Lower leg skin (tissue), 2 donors: ENCODE measurements around the genes MLNR and KCNRG.

- PRO-cap, result no peak
- RAMPAGE, long total RNA, 2 experiments, result no peak in any of the 2 experiments
Measured at GRCh38 chr13:48359927-48360484, 52.9 kb downstream of the LPAR6 start.

DNA sequence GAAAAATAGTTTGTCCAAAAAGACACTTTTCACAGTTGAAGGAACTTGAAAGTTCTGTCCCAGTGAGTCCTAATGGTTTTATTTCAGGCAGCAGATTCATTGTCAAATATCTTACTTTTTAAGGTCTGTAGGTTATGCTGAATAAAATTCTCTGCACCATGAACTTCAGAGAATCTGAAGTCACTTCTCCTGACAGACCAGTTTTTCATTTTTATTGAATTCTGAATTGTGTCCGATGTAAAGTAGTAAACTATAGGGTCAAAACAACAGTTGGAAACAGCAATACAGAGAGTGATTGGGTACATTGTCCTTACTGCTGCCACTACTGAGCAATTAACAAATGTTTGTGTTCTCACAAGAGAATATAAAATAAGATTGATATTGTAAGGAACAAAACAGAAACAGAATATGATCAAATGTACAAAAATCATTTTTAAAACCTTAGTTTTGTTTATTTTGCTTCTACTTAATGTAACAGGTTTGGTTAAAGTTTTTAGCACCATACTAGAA is 1.6 kb downstream of the LPAR6 start:
- PRO-cap, result no peak
- RAMPAGE, long total RNA, 2 experiments, result no peak in any of the 2 experiments

DNA sequence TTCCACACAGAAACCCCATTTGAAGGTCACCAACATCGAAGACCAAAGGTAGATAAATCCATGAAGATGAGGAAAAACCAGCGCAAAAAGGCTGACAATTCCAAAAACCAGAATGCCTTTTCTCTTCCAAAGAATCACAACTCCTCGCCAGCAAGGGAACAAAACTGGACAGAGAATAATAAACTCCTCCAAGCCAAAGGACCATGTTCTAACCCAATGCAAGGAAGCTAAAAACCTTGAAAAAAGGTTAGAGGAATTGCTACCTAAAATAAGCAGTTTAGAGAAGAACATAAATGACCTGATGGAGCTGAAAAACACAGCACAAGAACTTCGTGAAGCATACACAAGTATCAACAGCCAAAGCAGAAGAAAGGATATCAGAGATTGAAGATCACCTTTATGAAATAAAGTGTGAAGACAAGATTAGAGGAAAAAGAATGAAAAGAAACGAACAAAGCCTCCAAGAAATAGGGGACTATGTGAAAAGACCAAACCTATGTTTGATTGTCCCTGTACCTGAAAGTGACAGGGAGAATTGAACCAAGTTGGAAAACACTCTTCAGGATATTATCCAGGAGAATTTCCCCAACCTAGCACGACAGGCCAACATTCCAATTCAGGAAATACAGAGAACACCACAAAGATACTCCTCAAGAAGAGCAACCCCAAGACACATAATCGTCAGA is 4.6 kb upstream of the LPAR6 start:
- PRO-cap, result no peak
- RAMPAGE, long total RNA, 2 experiments, result no peak in any of the 2 experiments

DNA sequence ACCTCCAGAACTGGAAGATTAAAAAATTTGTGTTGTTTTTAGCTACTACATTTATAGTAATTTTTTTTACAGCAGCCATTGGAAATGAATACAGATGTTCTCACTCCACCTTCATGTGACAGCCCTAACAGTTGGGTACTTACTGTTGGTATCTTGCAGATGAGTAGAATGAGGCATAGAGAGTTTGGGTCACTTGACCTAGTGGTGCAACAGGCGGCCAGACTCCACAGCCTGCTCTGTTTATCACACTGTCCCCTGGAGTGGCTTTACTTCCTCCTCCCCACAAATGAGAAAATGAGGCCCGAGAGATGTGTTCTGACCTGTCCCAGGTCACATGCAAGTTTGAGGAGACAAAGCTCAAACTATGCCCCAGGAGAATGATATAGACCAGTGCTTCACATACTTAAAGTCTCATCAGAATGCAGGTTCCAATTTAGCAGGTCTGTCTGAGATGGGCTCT is 37.3 kb upstream of the RCBTB2 start:
- PRO-cap, result no peak
- RAMPAGE, long total RNA, 2 experiments, result no peak in any of the 2 experiments

DNA sequence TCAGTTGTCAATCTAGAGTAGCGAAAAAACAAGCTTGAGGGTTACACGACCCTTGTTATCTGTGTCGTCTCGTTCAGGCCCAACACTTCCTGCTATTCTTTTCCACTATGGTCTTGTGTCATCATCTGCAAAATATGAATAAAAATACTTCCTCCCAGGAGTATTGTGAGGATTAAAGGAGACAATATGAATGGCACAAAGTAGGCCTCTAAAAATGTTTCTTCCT is 40.4 kb upstream of the RCBTB2 start:
- PRO-cap, result no peak
- RAMPAGE, long total RNA, 2 experiments, result no peak in any of the 2 experiments

DNA sequence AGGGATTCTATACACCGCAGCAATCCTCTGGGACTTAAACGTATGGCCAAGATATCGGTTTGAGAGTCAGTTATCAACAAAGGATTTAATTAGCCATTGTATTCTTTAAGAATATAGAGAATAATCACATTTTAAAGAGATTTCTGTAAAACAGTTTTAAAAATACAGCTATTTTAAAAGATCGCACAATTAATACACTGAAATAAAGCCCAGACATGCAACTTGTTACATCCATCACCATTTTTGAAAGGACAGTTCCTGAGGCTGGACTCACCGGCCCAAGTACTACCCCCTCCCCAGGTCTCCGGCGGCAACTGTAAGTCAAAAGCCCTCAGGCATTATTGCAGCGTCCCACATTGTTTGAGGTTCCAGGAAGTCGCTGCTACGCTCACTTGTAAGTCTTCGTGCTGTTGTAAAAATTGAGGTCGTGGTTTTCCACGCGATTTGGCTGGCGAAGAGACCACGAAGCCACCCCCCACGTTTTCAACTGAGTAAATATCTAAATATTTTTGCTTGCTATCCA is 750 bp upstream of the FNDC3A start:
- PRO-cap, result bidirectional peak, plus-strand start at position 359 of the sequence, minus-strand start at position 358 of the sequence
- RAMPAGE, long total RNA, 2 experiments, result no peak in any of the 2 experiments

DNA sequence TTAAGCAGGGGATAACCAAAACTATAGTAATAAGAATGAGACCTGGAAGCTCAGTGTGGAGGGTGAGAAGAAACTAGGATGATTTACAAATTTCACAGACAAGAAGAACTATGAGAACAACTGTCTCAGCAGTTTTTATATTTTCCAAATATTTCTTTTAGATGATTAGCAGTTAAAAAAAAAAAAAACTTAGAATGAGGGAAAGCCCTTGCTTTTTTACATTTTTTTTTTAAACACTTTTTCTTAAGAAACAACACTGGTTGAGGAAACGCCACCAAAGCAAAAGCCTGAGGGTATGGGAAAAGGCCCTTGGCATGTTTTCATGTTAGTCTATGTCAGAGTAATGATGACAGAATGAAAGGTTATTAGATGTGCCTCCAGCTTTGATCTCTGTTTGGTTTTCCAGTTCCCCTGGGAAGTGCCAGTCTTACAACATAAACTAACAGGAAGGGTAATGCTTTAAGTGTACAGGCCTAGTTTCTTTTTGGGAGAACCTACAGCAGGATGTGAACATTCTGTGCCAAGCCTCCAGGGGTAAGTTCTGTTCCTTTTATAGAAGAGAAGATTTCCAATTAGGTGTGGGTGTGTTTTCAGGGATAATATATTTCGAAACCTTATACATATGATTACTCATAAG is 121.5 kb downstream of the FNDC3A start:
- PRO-cap, result no peak
- RAMPAGE, long total RNA, 2 experiments, result no peak in any of the 2 experiments

GRCh38 chr13:49190837-49191504 is 29.2 kb upstream of the MLNR start:
- PRO-cap, result no peak
- RAMPAGE, long total RNA, 2 experiments, result no peak in any of the 2 experiments

DNA sequence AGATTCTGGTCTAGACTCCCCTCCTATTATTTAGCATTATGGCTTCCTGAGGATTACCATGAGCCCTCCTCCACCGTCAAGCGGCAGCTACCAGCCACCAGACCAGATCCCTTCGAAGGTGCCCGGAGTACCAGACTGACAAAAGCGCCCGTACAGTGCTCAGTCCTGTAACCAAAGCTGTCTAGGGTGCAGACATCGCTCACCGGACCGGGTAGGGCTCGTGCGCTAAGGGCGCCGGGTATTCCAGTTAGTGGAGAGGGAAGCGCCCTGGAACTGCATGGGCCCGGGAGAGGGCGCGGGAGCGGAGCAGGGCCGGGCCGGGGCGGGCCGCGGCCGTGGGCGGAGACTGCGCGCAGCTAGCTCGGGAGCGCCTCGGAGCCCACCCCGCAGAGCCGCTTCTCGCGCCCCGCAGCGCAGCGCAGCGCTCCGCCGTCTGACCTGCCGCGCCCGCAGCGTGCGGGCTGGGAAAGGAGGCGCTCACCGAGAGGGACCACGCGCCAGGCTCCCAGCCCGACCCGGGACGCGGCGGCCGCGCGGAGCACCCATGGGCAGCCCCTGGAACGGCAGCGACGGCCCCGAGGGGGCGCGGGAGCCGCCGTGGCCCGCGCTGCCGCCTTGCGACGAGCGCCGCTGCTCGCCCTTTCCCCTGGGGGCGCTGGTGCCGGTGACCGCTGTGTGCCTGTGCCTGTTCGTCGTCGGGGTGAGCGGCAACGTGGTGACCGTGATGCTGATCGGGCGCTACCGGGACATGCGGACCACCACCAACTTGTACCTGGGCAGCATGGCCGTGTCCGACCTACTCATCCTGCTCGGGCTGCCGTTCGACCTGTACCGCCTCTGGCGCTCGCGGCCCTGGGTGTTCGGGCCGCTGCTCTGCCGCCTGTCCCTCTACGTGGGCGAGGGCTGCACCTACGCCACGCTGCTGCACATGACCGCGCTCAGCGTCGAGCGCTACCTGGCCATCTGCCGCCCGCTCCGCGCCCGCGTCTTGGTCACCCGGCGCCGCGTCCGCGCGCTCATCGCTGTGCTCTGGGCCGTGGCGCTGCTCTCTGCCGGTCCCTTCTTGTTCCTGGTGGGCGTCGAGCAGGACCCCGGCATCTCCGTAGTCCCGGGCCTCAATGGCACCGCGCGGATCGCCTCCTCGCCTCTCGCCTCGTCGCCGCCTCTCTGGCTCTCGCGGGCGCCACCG is at the start of gene MLNR:
Gene MLNR, plus strand, starts transcription at position 545 of the 1,189 bp plus-strand sequence.
- PRO-cap, result no peak
- RAMPAGE, long total RNA, 2 experiments, result no peak in any of the 2 experiments

GRCh38 chr13:49308032-49308612 is 60.4 kb downstream of the CDADC1 start:
- PRO-cap, result bidirectional peak, plus-strand start at chr13:49308407, minus-strand start at chr13:49308376
- RAMPAGE, long total RNA, 2 experiments, result no peak in any of the 2 experiments

- PRO-cap, result unidirectional peak, plus-strand start at chr13:49443580
- RAMPAGE, long total RNA, 2 experiments, result no peak in any of the 2 experiments
Measured at GRCh38 chr13:49443129-49443669, 665 bp downstream of the CAB39L start.

- PRO-cap, result no peak
- RAMPAGE, long total RNA, 2 experiments, result no peak in any of the 2 experiments
Measured at GRCh38 chr13:49530295-49530899, 34.6 kb downstream of the PHF11 start.

DNA sequence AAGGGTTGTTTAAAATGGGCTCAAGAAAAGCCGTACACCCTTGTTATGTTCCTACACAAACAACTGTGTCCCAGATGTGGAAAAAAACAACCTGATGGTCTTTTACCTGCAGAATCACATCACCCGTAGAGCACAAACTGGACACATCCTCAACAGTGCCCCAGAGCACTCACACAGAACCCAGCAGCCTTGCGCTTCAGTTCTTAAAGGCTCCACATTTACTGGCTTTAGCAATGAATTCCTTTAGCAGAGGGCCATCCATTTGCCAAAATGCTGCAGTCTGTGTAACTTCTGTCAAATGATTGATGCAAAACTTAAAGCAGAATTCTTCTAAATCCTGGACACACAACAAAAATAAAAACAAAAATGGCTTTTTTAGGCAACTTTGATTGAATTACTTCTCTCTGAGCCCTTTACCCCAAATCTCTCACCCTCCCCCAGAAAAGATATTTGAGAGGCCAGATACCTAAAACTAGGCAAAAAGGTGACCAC is 38.2 kb downstream of the PHF11 start:
- PRO-cap, result no peak
- RAMPAGE, long total RNA, 2 experiments, result no peak in any of the 2 experiments

GRCh38 chr13:49671844-49672593 is 19.3 kb downstream of the EBPL start:
- PRO-cap, result no peak
- RAMPAGE, long total RNA, 2 experiments, result no peak in any of the 2 experiments

DNA sequence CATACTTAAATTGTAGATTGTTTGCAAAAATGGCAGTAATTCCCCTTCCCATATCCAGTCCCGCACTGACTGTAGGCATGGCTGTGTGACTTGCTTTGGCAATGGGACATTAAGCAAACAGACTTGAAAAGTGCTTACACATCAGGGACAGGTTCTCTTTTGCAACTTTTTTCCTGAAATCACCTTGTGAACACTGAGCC is 42.2 kb upstream of the EBPL start:
- PRO-cap, result no peak
- RAMPAGE, long total RNA, 2 experiments, result no peak in any of the 2 experiments

DNA sequence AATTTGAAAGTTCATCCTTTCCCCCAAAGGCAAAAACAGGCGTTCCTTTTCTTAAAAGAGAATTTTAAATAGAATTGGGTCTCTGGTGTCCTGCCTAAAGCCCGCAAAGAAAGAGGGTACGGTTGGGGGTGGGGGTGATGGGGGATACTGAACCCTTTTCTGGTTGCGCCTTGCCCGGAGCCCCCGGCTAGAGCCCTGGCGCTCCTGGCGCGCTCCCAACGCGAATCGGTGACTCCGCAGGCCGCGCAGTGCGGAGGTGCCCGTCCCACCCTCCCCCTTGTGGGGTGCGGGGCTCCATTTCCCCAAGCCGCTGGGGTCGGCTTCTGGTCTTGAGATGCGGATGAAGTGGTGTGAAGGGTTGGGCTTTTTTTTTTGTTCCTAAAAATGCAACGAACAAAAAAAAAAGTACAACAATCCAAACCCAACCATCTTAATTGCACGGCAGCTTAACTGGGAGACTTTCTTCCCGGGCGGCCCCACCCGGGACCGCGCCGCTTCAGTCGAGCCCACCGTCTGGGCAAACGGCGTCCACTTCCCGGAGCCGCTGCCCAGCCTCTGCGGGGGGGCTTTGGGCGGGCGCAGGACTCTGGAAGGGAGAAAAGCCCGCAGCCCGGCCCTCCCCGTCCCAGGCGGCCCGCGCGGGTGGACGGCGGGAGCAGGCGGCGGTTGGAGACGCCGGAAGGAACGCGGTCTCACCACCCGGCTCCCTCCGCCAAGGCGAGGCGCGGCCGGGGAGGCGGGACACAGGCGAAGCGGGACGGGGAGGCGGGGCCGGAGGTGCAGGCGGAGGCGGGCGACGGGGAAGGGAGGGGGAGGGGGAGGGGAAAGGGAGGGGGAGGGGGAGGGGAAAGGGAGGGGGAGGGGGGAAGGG is 533 bp upstream of the TRIM13 start:
- PRO-cap, result bidirectional peak, plus-strand start at position 231 of the sequence, minus-strand start at position 230 of the sequence; bidirectional peak, plus-strand start outside the sequence, minus-strand start at position 668 of the sequence
- RAMPAGE, long total RNA, 2 experiments, result no peak in any of the 2 experiments

DNA sequence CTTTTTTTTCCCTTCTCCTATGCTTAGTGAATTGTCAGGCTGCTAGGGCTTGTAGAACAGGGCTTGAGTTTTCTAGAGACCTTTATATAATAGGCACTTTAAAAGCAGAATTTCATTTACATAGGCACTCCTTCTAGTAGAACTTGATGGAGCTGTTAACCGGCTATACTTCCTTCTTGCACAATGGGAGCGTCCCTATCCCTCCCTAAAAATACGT is 1.1 kb downstream of the TRIM13 start:
- PRO-cap, result no peak
- RAMPAGE, long total RNA, 2 experiments, result no peak in any of the 2 experiments

DNA sequence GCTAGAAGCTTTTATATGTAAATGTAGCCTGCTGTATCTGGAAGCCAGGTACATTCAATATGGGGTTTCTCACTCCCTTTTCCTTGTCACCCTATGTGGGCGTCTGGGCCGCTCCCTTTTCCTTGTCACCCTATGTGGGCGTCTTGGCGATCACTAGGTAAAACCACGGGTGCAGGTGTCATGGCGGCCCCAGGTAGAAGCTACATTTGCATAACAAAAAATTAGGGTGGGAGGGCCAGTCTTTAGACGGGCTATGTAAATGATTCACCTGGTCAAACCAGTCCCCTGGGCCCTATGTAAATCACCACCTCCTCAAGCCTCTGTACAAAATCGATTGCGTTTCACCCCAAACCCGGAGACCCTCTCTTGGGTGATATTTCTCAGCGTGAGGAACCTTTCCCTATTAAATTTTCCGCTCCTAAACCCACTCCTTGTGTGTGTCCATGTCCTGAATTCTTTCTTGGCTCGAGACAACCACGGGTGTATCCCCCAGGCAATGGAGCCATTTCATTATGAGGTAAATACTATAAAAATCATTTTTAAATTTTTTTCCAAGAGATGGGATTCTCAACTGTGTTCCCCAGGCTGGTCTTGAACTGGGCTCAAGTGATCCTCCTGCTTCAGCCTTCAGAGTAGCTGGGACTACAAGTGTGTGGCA is 2.3 kb downstream of the TRIM13 start:
- PRO-cap, result no peak
- RAMPAGE, long total RNA, 2 experiments, result no peak in any of the 2 experiments

DNA sequence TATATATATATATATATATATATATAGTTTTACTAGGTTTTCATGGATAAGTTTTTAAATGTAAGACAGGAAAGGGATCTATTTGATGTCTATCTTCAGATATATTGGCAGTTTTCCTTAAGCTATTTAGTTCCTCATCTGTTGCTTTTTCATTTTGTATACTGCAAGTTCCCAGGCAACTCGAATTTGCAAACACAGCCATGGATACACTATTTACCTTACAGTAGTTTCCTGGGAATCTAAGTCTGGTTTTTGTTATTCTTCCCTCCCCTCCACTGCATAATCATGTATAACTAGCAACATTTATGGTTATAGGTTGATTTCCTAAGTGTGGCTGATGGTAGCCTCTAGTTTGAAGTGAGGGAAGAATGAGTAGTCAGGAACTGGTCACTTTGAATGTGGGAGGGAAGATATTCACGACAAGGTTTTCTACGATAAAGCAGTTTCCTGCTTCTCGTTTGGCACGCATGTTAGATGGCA is at the start of gene KCNRG:
Gene KCNRG, plus strand, starts transcription at position 319 of the 480 bp plus-strand sequence.
- PRO-cap, result no peak
- RAMPAGE, long total RNA, 2 experiments, result no peak in any of the 2 experiments

- PRO-cap, result bidirectional peak, plus-strand start at chr13:50125816, minus-strand start at chr13:50125713; unidirectional peak, minus-strand start at chr13:50126246
- RAMPAGE, long total RNA, 2 experiments, result no peak in any of the 2 experiments
Measured at GRCh38 chr13:50125608-50126603, 110.7 kb downstream of the KCNRG start.